NT2/D1 (cell line): ENCODE results near the genes SYCE1L and CLEC3A.

DNA sequence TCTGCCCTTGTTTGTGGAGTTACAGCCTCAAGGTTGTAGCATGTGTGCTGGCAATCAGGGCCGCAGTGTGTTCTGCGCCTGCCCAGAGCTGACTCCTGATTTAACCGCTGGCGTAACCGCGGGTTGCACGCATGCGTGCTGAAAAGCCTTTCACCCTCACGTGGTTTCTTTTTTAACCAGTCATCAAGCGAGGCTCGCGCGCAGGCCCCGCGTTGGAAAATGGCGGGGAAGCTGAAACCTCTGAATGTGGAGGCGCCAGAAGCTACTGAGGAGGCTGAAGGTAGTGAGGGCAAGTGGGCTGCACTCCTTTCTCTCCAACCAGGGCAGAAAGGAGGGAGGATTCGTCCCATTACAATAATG lies at the start of gene SYCE1L:
Gene SYCE1L (plus strand): TSS at position 176 of the 360 bp plus-strand sequence.
- RRBS, 2 experiments = no CpG with 5 or more reads among the region's 18 CpGs

DNA sequence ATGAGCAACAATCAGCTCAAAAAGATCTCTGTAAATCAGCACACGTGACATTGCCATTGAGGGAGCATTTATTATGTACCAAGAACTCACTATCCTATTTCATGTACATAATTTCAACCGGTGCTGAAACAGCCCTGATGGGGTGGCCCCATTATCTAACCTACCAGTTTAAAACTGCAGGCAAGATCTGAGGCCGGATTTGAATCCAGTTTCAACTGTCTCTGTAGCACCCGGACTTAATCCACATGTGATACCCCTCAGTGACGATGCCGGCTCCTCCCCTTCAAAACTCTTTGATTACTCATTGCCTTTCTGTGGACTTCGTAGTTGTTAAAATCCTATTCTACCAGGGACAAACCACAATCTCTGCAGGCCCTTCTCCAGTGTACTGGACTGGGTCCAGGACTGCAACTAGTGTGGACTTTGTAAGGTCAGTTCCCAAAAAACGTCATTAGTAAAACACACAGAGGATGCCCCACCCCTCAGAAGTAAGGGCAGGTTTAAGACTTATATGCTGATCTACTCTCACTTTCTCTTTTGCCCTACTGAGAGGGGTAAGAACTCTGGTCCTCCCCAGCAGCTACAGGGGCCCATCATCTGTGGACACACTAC lies 10.6 kb upstream of the NUDT7 start:
- RRBS, 2 experiments = 88% methylated on average over 2 of the region's 8 CpGs

DNA sequence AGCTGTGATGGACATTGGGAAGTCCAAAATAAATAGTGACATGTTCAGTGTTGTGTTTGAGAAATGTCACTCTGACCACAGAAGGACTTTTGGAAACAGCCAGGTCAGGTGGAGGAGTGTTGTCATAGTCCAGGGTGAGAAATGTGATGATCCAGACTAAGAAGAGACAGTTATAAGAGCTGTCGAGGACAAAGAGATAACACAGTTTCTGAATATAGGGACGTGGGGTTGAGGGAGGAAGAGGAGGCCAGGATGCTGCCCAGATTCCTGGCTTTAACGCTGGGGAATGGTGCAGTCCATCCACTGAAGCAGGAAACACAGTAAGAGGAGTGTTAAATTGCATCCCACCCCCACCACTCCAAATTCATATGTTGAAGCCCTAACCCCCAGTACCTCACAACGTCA lies 71.2 kb downstream of the VAT1L start:
- RRBS, 2 experiments = no CpG with 5 or more reads among the region's 4 CpGs

DNA sequence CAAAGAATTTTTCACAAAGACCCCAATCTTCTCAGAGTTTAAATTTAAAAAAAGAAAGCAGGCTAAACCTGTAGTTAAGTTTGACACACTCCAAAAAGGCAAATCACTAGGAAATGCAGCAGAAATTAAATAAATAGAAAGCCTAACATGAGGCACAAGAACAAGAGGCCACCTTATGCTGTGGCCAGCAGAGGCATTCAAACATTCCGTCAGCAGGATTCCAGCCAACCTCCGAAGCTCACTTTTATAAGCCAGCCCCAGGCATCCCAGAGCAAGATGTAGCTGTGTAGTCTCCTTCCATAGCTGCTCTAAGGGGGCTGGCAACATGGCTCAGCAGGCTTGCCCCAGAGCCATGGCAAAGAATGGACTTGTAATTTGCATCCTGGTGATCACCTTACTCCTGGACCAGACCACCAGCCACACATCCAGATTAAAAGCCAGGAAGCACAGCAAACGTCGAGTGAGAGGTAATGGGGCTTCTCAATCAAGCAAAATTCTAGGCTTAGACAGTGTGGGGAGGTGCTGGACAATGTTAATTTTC lies at the start of gene CLEC3A:
Gene CLEC3A (plus strand): TSS at position 274 of the 541 bp plus-strand sequence.
- RRBS, 2 experiments = no CpG with 5 or more reads among the region's 4 CpGs

- RRBS, 2 experiments = no CpG with 5 or more reads among the region's 9 CpGs
Observed at GRCh38 chr16:78666206-78667159, 567.0 kb downstream of the WWOX start.

- RRBS, 2 experiments = no CpG with 5 or more reads among the region's 2 CpGs
Observed at GRCh38 chr16:78706607-78706839, 607.1 kb downstream of the WWOX start.

DNA sequence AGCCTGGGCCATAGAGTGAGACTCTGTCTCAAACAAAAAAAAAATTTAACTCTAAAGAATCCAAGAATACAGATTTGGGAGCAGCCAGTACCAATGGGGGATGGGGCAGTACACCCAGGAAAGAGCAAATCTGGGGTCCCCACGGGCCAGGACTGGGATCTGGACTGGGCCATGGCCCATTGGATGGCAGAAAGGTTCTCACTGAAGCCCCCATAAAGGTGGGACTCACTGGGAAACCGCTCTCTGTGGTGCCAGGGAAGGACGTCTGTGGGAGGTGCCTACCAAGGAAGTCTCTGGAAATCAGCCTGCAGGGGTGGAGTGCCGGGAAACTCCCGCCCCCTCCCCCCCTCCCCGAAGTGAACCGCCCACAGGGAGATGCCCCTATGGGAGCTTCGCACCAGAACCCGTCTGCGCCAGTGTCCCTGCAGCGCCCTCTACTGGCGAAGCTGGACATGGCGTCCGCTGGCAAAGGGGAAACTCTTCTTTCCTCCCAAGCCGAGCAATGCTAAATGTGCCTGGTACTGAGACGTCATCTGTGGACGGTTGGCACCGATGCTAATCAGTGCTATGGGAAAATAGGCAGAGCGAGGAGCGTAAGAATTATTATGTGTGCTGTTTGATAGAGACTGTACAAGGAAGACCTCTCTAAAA lies 671.0 kb downstream of the WWOX start:
- RRBS, 2 experiments = no CpG with 5 or more reads among the region's 20 CpGs

DNA sequence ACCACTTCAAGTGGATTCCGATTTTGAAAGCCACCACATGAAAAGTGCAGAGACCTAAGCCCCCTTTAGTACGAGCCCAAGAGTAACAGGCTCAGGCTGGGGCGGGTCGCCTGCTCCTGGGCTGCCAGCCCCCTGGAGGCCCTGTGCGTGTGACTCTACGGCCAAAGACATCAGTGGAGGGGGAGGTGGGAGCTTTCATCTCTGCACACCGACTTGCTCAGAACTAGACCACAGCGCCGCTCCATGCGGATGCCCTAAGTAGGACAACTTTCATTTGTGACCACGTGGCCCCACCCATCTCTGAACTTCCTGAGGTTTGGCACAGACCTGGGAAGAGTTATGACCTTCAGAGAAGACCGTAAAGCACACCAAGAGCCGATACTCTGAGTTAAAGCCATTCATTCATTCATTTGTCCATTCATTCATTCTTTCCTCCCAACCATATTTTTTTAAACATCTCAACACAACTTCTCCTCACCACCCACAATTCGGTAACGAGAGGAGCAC lies 328.2 kb downstream of the MAF start:
- RRBS, 2 experiments = no CpG with 5 or more reads among the region's 15 CpGs

- RRBS, 2 experiments = no CpG with 5 or more reads among the region's 5 CpGs
Observed at GRCh38 chr16:79595194-79595633, 5.3 kb downstream of the MAF start.

GRCh38 chr16:79601486-79602055 lies 1.0 kb upstream of the MAF start:
- RRBS, 2 experiments = under 1 to 1% methylated on average over 9 of the region's 27 CpGs

DNA sequence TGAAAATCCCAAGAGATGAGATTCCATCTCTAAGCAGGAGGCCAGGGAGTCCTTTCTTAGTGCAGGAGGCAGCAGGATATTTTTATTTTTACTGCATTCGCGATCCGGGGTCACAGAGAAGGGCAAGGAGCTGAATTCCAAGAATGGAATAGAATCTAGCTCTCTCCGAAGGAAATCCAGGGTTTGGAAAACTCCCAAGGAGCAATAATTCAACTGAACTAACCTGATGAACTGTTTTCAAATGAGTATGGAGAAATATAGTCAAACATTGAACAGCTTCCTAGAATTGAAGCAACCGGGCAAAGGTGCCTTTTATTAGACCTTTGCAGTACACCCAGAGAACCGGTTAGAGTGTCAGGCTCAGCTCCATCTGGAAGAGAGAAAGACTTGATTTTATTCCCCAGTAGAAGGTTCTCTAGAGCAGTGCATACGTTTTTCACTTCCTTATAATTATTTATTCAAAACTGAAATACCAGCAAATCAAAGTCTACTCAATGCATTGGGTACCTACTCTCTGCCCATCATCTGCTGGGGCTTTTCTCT lies 120.8 kb upstream of the MAF start:
- RRBS, 2 experiments = 100% methylated on average over 1 of the region's 7 CpGs; no CpG with 5 or more reads in 1 of the 2 experiments

GRCh38 chr16:79723294-79724423 lies 123.1 kb upstream of the MAF start:
- RRBS, 2 experiments = no CpG with 5 or more reads among the region's 15 CpGs

DNA sequence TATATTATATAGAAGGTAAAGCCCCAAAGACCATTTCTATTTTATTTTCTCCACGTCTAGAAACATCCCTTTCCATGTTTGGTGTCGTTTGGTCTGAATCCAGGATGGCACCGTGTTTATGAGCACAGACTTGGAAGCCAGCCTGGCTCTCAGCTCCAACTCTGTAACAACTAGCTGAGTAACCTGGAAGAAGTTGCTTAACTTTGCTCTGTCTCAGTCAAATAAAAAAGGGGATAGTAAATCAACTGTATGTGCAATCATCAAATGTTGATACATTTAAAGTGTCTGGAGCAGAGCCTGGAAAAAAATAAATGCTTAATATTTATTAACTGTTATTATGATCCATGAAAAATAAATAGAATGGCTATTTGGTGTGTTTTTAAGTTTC lies 249.8 kb upstream of the MAF start:
- RRBS, 2 experiments = no CpG with 5 or more reads among the region's 3 CpGs

- RRBS, 2 experiments = no CpG with 5 or more reads among the region's 10 CpGs
Observed at GRCh38 chr16:80050922-80051392, 450.4 kb upstream of the MAF start.

GRCh38 chr16:80407206-80407903 lies 133.4 kb upstream of the DYNLRB2 start:
- RRBS, 2 experiments = no CpG with 5 or more reads among the region's 2 CpGs

GRCh38 chr16:80656572-80656864 lies 115.7 kb downstream of the DYNLRB2 start:
- RRBS, 2 experiments = no CpG with 5 or more reads among the region's 7 CpGs

DNA sequence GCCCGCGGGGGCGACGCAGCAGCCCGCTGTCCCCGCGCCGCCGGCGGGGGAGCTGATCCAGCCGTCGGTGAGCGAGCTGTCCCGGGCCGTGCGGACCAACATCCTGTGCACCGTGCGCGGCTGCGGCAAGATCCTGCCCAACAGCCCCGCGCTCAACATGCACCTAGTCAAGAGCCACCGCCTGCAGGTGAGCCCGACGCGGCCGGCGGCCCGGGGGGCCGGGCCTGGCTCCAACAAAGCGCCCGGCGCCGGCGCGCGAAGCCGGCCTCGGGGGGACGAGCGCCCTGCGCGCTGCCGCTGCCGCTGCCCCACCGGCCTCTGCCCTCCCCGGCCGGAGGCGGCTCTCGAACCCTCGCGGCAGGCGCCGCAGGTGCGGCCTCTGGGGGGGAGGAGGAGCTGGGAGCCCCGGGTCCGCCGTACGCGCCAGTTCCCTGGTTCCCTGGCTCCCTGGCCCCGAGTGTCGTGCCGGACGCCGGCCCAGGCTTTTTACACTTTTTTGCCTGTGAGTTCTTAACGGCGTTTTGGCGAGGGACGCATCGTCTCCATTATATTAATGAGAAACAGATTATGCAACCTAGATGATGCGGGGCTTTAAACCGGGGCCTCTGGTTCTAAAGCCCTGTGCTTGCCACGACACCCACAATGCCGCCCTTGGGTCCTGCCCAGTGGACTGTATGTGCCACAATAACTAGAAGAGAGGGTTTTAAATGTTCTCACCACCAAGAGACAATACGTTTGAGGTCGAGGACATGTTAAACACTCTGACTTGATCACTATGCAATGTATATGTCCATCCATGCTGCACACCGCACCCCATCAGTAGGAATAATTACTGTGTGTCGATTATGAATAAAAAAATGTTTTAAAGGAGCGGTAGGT lies 617 bp downstream of the ATMIN start:
- RRBS, 2 experiments = under 1 to 1% methylated on average over 37 to 41 of the region's 79 CpGs

- RRBS, 2 experiments = no CpG with 5 or more reads among the region's 10 CpGs
Observed at GRCh38 chr16:81275770-81276309, 37.4 kb downstream of the BCO1 start.

DNA sequence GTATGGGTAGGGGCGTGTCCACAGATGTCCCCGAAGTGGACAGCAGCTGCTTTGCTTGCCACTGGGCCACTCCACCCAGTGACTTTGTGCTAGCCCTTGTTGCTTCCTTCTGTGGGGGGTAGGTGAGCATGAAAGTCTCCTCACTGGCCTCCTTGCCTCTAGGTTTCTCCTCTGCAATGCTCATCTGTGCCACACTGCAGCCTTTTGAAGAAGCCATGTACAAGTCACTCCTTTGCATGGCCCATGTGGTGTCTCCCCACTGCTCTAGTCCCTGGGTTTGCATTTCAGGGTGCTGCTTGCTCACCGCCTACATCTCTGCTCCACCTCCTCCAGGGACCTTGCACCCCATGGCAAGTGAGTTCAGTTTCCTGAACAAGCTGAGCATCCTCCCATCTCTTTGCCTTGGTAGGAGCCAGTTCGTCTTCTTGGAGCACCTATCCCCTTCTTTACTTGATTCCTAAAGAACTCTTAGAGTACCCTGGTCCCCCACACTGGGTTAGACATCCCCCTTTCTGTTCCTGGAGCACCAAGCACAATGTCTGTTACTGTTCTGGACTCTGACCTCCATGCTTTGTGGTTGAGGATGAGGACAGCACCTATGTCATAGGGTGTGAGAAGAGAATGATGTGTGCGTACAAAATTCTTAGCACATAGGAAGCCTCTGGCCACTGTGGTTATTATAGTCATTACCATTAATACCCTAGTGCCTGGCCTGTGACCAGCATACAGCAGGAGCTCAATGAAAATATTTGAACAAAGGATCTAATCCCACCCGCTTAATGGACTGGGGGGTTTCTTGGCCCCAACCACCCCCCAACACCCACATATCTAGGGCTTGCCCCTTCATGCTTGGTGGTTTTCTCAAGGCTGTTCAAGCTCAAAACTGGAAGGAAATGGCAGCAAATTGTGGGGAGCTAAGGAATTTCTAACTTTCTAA lies 1.8 kb upstream of the CMIP start:
- RRBS, 2 experiments = no CpG with 5 or more reads among the region's 6 CpGs